ReNcell CX (cell line): Measurements from ENCODE around the gene FAM78A.

- PRO-cap = no peak
Measured at GRCh38 chr9:130107346-130108061, 53.8 kb downstream of the GPR107 start.

DNA sequence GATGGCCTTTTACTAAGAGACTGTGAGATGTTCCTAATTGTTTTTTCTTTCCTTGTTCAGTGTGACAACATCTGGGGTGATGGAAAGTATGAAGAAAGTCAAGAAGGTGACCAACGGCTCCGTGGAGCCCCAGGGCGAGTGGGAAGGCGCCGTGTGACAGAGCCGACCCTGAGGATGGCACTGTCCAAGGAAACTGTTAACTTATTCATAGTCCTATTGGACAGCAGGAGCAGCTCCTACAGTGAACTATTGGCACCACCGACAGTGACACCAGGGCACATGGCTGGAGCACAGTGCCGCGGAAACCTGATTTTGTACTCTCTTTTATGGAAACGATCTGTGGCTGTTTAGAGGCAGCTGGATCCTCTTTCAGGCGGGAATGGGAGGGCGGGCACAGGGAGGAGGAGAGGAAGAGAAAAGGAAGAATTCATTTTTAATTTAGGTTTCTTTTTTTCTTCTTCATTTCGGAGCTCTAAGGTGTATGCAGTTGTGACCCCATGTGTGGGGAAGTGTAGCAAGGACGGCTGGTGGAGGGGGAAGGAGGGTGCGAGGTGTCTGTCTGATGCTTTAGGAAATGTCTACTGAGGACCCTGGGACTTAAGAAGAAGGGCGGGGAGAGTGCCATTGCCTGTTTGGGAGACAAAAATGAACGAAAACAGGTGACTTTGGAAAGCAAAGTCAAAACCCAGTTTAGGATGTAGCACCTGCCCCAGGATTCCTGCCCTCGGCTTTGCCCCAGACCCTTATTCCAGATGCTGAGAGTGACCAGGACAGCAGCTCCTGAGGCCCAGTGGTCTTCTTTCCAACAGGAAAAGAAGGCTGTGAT is 37.0 kb upstream of the NCS1 start:
- PRO-cap = no peak

DNA sequence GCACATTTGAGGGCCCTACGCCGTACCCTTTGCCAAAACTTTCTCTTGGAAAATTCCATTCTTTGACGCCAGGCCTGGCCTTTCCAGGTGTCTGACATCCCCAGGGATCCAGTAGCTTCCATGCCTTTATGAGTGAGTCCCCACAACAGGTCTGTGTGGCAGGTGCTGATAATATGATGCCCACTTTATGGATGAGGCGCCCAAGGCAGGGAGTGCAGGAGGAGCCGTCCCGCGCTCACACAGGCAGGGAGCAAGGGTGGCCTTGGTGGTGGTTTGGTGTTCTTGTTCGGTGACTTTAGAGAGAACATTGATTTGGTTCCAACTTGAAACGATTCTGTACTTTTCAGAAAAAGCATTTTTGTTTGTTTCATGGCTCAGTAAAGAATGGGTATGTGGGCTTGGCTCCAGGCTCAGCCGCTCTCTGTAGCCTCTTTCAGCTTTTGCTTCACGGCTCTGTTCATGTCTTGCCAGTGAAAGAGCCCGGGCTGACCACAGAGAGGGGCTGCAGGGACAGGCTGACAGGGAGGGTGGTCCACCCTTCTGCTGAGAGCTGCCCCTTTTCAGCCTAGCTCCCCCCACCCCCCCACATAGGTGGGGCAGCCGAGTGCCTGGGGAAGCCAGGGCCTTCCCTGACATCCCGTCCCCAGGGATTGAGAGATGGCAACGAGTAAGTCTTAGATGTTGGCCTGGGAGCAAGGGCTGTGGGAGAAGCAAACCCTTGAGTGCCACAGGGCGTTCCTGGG is 27.9 kb downstream of the NCS1 start:
- PRO-cap = no peak

DNA sequence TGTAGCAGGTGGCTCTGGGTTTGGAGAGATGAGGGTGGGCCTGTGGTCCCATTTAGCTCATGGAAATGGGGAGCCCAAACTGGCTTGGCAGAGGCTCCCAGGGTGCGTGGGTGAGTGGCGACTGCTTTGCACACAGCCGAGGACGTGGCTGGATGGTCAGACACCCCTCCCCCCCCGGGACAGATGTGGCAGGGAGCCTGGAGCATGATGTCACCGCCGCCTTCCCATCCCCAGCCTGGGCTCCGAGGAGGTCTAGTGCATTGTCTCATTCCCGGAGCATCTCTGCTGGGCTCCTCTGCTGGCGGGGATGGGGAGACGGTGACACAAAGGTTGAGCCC is 35.9 kb downstream of the HMCN2 start:
- PRO-cap = unidirectional peak, plus-strand start at position 274 of the sequence

GRCh38 chr9:130444091-130444464 is 683 bp upstream of the ASS1 start:
- PRO-cap = no peak

GRCh38 chr9:130732461-130732905 is 38.9 kb downstream of the EXOSC2 start:
- PRO-cap = no peak

DNA sequence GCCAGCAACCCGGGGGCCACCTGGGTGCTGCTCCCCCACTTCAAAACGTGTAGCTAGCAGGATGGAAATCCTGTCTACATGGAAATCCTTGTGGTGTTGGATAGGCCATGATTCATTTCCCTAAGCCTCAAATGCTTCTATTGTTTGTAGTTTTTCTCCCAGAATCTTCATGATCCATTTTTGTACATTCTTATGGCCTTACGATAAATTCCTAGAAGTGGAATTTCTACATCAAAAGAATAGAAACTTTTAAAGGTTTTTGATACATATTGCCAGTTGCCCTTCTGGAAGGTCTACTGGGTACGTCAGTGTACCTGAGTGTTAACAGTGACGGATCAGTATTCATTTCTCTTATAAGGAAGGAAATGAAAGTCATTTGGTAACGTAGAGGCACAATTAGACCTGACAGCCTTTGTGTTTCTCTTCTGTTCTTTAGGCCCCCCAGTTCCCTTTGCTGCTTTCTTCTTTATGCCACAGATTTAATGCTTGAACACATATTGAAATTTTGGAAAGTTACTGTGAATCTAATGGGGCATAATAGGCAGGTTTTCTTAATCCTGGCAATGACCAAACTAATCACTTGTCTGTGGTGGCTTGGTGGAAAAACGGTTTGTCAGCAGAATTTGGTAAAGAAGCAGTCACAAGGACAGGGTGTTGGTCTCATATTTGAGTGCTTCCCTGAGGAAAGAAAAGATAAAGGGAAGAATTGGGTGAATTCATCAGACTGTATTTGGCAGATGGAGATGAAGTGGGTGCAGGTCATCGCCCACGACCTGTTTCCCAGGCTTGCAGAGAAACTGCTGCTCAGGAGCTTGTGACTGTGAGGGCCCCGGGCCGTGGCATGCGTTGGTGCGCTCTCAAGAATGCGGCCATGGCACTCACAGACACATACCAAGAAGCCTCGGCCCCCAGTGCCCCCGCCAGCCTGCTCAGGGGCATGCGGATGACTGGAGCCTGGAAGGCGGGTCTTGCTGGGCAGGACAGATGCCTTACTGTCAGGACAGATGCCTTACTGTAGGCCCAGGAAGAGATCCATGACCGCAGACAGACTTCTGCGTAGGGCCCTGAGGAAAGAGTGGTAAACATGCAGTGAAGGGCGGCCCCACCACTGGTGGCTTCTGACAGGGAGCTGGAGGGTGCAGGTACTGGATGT is 69.4 kb upstream of the ABL1 start:
- PRO-cap = no peak

- PRO-cap = no peak
Measured at GRCh38 chr9:130780332-130781550, 54.3 kb upstream of the ABL1 start.

DNA sequence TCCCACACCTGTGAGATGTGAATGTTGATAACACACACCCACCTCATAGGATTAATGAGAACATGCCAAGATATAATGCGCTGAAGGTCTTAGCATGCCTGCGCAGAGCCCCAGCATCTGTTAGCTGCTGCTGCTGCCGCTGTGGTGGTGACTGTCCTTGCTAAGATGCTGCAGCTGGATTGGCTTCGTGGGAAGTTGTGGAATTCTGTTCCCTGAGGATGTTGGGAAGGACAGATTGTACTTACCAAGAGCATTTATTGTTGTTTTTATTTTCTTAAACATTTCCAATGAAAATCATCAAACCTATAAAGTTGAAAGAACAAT is 52.5 kb upstream of the ABL1 start:
- PRO-cap = no peak

DNA sequence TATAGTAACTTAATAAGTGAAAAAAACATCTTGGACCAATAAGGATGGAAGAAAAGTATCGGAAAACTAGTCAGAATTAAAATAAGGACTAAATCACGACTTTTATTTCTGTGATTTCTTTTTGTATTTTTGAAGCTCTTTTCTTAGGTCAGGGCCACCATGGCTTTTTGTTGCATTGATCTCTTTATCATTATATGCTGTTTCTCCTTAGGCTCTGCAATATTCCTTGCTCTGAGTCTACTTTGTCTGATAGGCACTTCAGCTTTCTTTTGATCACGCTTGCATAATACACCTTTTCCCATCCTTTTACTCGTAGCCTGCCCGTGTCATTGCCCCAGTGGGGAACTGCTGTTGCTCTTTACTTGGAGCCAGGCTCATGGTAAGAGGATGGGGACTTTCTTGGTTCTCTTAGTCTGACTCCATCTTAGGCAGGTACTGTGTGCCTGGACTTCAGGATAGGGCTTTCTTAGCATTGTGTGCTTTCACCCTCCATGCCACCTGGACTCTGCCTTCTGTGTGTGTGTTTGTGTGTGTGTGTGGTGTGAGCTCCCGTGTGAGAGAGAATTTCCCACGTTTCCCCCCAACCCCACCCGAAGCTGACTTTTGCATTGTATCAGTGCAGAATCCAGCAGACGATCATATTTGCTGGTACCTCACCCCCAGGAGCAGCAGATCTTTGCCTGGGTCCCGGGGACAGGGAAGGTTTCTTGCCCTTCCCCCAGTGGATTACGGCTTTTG is 48.1 kb upstream of the ABL1 start:
- PRO-cap = no peak

- PRO-cap = no peak
Measured at GRCh38 chr9:130878216-130878792, 18.3 kb downstream of the QRFP start.

- PRO-cap = no peak
Measured at GRCh38 chr9:131011320-131011872, 2.4 kb downstream of the LAMC3 start.

GRCh38 chr9:131012327-131012860 is 3.4 kb downstream of the LAMC3 start:
- PRO-cap = no peak

DNA sequence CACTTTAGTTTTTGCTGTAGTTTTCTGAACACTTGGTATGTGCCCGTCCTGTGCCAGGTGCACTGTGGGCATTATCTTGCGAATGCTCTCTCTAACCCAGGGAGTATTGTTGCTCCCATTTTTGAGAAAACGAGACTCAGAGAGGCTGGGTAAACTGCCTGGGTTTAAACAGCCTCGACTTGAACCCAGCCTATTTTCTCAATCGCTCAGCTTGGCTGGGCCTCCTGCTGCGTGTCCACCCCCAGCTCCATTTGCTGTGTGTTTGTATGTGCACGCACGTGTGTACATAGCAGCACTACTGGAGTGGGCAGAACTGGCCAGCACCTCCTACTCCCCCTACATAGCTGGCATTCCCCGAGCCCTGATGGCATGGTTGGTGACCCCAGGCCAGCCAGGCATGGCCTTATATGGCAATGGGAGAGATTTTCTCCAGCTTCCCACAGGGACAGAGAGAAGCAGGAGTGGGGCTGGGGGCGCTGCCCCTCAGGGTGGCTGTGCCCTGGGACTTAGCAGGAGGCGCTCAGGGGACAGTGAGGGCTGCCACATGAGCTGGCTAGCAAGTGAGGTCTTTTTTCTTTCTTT is 4.1 kb downstream of the AIF1L start:
- PRO-cap = no peak

DNA sequence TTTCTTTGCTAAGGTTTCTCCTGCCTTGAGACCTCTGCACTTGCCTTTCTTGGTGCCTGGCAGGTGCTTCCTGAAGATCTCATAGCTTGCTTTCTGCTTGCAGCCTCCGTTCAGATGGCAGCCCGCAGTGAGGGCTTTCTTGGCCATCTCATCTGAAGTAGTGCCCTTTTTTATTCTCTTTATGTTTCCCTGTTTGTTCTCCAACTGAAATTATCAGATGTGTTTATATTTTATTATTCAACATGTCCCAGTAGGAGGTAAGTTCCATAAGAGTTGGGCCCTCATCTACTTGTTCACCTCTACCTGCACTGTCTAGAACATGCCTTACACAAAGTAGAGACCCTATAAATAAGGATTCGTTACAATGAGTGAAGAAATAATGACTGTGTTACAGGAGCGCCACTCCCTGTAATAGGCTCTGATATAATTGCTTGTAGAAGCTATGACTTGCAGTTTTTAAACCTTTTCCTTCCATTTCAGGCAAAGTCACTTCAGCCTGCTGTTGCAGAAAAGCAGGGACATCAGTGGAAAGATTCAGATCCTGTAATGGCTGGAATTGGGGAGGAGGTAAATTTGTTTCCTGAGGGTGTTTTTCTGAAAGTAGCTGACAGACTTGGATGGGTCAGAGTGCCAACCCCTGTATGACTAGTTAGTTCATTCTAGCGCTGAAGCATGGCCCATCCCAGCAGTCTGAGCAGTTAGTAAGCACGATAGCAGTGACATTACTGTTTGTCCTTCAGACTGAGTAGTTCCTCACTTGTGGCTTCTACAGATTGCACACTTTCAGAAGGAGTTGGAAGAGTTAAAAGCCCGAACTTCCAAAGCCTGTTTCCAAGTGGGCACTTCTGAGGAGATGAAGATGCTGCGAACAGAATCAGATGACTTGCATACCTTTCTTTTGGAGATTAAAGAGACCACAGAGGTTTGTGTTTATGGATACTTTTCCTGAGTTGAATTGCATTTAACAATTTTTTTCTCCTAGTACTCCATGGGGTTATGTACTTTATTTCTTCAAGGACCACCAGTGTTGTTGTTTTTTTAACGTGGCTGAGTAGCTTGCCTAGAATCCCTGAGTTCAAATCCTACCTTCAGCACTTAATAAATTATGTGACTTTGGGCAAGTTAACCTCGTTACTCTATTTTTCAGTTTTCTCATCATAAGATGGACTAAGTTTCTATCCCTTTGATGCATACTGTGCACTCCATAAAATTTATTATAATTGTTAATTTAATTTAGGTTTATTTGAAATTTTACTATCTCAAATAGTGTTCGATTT is 24.9 kb downstream of the NUP214 start:
- PRO-cap = no peak

GRCh38 chr9:131204201-131204652 is 72.1 kb downstream of the FAM78A start:
- PRO-cap = no peak

DNA sequence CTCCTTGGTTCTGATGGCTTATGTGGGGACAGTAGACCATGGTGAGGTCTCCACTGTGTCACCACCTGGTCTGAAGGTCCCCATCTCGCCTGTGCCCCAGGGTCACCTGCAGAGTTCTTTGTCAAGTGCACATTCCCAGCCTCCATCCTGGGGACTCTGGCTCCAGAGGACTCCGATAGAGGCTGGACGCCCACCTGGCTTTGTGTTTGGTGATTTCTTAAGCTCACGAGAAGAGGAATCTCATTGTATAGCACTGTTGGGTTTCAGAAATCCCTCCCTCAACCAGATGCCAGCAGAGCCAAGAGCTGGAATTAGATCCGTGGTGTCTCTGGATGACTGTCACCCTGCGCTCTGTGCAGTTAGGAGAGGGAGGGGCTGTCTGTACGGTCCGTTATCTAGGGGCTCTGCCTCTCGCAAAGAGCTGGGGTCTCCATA is 41.6 kb downstream of the FAM78A start:
- PRO-cap = no peak

- PRO-cap = no peak
Measured at GRCh38 chr9:131266049-131266809, 10.1 kb downstream of the FAM78A start.

DNA sequence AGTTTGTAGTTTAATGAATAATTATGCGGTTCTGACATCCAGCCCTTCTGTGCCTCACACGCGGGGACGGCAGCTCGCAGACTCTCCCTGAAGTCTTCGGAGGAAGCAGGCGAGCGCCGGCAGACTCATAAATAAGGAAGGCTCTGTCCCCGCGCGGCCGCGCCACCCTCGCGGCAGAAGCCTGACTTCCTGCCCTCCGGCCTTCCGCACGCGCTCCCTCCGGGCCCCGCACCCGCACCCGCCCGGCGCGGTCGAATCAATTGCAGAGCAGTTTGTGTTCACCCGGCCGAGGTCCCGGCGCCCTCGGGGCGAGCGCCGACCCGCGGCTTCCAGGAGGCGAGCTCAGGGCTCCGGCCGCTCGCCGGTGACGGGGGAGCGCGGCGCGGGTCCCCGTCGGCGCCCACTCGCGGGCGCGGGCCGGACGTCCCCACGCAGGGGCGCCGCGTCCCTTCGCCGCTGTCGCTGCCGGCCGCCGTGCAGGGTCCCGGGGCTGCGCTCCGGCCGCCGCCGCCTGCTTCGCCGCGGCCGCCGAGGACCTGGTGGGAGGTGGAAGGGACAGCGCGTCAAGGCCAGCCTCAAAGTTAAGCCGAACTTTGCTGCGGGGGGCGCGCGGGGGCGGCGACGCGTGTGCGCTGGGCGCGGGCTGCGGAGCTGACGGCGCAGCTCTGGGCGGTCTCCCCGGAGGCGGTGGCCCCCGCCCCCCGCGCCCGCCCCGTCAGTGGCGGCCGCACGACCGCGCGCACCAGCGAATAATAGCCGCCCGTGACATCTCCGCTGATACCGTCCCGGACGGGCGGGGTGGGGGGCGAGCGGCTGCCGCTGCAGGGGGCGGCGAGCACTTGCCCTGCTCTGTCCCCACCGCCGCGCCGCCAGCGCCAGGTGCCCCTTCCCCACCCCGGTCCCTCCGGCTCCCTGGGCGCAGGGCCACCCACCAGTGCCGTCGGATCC is at the start of gene FAM78A:
Gene FAM78A, minus strand, starts transcription at position 103 of the 948 bp plus-strand sequence.
- PRO-cap = no peak

DNA sequence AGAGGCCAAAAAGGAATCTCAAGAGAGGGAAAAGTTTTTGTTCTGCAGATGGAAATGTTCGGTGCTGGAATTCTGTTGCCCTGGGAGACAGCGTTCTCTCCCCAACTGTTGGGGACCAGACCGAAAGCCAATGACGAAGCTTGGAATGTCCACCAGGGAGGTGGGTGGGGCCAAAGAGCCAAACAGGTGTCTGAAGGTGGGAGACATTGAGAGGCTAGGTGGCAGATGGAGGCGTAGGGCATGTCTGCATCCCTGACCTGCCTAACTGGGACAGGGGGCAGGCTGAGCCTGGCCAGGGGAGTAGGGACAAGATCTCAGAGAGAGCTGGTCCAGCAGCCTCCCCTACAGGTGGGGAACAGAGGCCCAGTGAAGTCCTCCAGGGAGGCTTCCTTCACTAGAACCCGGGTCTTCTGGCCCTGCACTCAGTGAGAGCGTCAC is 4.9 kb upstream of the FAM78A start:
- PRO-cap = no peak